HGPS cell (cell line): ENCODE results near the gene CRYBB3.

- RRBS: no CpG with 5 or more reads among the region's 20 CpGs
These were observed 1.6 kb downstream of the ADORA2A start for GRCh38 chr22:24428643-24429828.

DNA sequence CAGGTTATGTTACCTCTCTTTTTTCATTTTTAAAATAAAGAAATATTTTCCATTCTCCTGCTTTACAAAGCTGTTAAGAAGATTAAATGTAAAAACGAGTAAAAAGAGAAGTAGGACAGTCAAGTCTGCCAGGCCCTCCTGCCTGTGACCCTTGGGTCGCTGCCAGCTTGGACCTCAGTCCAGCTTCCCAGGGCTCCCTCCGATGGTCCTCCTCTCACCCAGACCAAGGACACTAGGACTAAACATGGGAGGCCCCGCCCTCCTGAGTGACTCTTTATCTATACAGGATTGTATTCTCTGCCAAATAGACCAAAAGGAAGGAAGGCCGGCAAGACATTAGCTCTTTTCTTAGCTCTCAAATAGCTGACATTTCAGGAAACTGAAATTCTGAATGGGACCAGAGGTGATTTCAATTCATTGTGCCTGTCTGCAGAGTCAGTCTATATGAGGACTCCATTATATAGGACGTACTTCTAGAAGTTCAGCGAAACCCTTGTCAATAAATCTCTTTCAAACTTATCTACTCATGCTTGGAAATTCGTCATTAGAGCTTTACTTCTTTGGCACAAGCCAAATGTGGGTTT is 28.4 kb downstream of the ADORA2A start:
- RRBS: no CpG with 5 or more reads among the region's 8 CpGs

DNA sequence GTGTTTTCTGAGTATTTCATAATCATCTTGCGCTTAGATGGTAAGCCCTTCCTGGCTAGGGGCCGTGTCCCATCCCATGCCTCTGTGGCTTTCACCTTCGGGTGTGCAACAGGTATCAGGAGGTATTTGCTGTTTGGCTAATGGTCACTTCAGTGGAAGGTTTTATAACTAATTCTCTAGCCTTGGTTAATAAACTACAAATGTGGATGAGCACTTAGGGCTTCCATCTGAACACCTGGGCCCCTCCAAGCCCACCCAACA is 4.1 kb downstream of the UPB1 start:
- RRBS: no CpG with 5 or more reads among the region's 3 CpGs

- RRBS: 11% methylated on average over 16 of the region's 39 CpGs
These were observed 82.8 kb downstream of the GGT1 start for GRCh38 chr22:24685623-24686443.

GRCh38 chr22:24894973-24895327 is 51.5 kb downstream of the LHFPL7 start:
- RRBS: no CpG with 5 or more reads among the region's 6 CpGs

- RRBS: no CpG with 5 or more reads among the region's 12 CpGs
These were observed 13.7 kb downstream of the KIAA1671 start for GRCh38 chr22:24965913-24966849.

DNA sequence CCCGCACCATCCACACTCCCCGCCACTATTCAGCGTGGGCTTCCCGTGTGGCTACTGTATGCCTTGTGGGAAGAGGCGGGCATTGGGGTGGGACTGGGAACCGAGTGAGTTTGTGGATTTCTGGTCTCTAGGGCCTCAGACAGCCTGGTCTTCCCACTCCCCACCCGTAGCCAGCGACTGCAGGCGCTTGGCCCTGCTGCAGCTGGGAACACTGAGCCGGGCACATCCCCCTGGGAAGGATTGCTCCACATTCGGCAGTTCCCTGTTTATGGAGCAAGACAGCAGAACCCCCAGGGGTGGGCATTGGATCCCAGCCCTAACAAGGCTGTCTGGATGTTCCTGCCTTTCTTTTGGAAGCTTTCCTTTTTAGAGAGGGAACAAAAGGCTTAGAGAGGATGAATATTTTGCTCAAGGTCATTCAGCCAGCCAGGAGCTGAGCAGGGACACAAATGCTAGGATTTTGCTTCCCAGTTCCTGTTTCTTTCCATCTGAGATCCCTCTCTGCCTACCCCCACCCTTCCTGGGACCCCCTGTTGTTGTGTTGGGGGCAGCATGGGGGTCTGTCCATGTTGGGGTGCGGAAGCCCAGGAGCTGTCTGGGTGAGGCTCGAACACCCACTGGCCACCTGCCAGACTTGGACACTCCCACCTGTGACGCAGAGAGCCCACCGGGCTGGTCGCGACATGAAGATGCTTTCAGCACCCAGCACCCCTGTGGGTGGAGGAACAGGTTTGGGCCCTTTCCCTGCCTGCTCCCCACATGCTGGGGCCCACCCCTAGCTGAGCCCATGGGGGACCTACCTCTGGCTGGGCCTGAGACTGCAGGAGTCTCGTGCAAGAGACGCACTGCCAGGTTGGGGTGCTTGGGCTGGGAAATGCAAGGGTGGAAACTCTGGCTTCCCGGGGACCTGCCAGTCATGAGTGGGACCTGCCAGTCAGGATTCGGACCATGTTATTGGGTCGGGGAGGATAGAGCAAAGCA is 23.7 kb downstream of the KIAA1671 start:
- RRBS: no CpG with 5 or more reads among the region's 22 CpGs

GRCh38 chr22:25028873-25029736 is 76.6 kb downstream of the KIAA1671 start:
- RRBS: no CpG with 5 or more reads among the region's 27 CpGs

DNA sequence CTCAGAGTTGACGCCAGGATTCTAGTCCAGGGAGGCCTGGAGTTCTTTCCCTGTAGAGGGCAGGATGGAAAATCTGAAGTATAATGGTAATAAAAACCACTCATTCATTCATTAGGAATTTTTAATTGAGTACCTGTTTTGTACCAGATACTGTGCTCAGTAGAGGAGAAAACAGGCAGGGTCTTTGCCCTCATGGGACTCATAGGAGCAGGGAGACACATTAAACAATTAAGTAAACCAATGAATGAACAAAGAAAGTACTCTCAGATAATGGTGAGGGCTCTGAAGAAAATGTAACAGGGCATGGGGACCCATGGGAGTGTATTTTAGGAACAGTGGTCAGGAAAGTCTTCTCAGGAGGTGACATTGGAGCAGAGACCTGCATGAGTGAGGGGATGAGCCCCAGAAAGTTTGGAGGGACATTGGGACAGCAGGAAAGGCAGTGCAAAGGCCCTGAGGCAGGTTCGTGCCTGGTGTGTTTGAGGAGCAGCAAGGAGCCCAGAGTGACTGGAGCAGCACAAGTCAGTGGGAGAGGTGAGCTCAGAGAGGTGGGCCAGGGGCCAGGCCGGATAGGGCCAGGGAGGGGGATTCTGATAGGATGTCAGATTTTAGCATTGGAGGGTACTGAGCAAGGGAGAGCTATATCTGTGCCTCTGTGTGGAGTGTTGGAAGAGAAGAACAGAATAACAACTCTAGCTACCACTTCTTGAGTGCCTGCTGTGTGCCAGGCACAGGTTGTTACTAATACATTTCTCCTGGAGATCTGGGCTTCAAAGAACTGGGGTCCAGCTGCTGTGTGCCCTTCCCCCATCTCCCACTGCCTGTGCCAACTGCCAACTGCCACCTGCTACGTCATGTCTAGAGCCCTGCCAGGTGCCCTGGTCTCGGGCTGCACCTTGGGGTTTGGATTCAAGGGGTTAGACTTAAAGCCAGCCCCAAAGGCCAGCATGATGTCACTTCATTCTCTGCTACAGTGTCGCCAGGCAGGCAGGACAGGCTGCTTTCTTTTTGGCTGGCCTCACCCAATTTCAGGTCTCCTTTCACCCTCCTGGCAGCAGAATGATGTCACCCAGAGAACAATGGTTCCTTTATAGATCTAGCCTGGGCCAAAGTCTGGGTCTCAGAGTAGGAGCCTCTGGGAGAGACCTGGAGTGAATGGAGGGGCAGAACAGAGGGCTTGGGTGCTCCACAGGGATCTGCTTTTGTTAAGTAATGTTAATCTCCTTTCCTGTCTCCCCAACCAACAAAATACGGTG is 79.9 kb upstream of the CRYBB3 start:
- RRBS: no CpG with 5 or more reads among the region's 7 CpGs

- RRBS: no CpG with 5 or more reads among the region's 6 CpGs
These were observed 51.2 kb upstream of the CRYBB3 start for GRCh38 chr22:25148372-25148960.

- RRBS: no CpG with 5 or more reads among the region's 20 CpGs
These were observed at the start of gene CRYBB3 for GRCh38 chr22:25199601-25200309. CRYBB3 (plus strand) TSS chr22:25199858.

DNA sequence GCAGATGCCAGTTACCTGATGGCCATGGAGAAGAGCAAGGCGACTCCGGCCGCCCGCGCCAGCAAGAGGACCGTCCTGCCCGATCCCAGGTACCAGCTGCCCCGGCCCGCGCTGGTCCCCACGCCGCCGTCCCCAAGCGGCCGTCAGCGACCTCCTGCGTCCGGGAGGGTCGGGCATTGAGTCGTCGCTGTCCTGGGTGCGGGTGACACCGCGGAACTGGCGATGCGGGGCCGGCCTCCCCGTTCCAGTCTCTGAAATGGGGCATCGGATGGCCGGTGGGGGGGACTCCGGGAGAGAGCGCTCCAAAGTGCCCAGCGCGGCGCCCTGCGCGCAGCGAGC is 63.5 kb downstream of the CRYBB2 start:
- RRBS: 4% methylated on average over 26 of the region's 38 CpGs

DNA sequence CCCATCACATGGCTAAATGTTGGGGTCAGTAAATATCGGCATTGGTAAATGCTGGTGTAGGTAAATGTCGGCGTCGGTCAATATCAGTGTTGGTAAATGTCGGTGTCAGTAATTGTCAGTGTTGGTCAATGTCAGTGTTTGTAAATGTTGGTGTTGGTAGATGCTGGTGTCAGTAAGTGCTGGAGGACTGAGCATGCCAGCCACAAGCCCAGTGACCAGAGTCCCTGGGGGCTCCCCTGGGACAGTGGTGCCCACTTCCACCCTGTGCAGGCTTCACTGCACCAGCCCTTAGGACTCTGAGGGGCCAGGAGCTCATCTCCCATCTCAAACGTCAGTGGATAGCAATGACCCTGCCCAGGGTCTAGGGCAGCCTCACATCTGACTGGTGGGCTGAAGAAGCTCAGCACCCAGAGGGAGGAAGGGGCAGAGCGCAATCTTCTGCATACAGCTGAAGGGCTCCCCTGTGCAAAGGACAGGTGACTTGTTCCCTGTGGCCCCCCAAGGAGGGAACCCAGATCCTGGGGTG is 138.1 kb downstream of the CRYBB2 start:
- RRBS: no CpG with 5 or more reads among the region's 7 CpGs

DNA sequence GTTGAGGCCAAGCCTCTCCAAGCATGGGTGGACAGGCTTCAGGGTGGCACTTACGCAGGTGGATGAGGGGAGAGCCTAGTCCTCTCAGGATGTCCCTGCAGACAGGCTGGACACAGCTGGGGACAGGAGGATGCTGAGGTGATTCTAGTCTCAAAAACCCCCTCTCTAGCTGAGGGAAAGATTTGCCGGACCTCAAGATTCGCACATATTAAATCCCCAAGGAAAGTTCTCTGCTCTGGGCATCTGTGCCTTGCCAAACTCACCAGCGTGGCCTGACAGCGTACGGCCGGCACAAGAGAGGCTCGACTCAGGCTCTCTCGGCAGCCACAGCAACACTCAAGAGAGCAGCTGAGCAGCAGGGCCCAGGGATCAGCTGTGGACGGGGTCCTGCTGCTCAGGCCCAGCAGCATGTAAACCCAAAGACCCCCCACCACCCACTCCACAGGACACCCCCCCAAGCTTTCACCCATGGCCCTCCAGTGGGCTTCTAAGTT is 141.8 kb downstream of the CRYBB2 start:
- RRBS: no CpG with 5 or more reads among the region's 10 CpGs

DNA sequence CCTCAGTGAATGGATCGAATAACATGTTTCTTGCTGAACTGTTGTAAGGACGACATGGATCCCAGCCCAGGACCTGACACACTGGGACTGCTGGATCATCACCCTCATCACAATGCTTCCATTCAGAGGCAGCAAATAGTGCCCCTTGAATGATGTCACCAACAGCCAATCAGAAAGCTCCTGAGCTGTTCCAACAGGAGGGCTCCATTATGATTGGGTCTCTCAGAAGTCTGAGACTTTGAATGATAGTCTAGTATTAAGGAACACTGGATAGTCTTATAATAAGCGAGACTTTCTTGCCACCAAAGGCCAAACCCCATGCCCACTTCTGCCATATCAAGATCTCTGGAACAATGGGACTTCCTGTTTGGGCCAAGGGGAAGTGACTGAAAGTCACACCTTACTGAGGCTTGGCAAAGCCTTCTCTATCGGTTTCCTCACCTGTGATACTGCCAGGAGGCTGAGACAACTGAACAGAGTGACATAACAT is 159.0 kb downstream of the MYO18B start:
- RRBS: no CpG with 5 or more reads among the region's 4 CpGs

GRCh38 chr22:26481614-26482618 is 1.7 kb downstream of the HPS4 start:
- RRBS: no CpG with 5 or more reads among the region's 9 CpGs

- RRBS: 1% methylated on average over 26 of the region's 73 CpGs
These were observed 577 bp downstream of the TPST2 start for GRCh38 chr22:26589097-26590012.

DNA sequence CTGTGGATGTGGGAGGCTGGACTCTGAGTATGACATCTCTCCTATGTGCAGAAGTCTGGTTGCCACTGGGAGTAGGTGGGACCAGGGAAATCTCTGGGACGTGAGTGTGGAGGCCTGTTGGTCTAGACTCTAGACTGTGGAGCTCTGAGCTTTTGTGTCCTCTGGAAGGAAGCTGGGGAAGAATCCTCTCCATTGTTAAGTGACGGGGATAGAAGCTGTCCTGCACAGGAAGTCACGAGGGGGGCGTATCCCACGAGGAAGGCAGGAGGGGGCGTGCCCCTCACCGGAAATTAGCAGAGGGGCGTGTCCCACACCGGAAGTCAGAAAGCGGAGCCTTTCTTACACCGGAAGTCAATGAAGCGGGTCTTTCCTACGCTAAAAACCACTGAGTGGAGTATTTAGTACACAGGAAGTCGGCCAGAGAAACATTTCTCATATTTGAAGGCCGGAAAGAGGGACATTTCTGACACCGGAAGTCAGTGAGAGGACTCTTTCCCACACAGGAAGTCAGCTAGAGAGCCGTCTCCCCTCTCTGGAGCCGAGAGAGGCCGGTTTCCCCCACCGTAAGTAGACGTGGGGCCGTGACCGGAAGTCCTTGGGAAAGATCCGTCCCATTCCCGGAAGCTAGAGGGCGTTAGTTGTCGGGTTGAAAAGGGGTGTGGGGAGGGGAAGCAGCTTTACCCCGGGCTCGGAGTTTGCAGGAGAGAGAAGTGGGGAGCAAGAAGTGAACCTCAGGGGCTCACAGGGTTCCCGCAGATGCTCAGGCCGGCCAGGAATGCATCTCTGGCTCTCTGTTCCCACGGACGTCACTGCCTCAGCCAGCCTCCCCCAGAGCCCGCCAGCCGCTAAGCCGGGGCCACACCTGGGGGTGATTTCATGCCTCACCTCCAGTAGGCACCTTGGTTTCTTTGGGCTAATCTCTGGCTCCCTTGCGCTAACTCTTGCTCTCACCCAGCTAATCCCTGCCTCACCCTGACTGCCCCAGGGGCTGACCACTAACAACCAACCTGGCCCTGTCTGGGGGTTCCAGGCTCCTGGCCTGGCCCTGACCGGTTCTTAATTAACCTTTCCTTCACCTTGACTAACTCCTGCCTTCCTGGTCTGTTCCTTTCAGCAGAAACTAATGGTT is 51.0 kb downstream of the CRYBA4 start:
- RRBS: 1% methylated on average over 20 of the region's 38 CpGs

- RRBS: no CpG with 5 or more reads among the region's 5 CpGs
These were observed 218.6 kb downstream of the CRYBA4 start for GRCh38 chr22:26840285-26840894.

DNA sequence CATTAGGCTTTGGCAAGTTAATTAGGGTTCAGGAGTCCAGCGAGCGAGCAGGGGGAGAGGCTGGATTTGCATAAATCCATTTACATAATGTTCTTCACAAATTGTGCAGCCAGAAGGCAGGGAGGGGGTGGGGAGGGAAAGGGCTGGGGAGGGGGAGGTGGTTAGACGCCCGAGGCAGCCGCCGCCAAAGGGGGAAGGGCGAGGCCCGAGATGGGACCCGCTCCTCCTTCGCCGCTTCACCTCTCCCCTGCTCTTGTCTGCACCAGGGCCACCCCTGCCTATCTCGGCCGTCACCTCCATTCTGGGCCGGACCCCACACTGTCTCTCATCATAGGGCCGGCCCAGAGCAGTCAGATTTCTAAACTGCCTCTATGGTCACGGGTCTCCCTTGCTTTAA is 281.7 kb downstream of the CRYBA4 start:
- RRBS: 7% methylated on average over 2 of the region's 16 CpGs